ENCODE measurements around a stretch of chr15.

- PRO-cap, result no peak
Observed at GRCh38 chr15:36647310-36647787, 67.9 kb downstream of the CDIN1 start.

DNA sequence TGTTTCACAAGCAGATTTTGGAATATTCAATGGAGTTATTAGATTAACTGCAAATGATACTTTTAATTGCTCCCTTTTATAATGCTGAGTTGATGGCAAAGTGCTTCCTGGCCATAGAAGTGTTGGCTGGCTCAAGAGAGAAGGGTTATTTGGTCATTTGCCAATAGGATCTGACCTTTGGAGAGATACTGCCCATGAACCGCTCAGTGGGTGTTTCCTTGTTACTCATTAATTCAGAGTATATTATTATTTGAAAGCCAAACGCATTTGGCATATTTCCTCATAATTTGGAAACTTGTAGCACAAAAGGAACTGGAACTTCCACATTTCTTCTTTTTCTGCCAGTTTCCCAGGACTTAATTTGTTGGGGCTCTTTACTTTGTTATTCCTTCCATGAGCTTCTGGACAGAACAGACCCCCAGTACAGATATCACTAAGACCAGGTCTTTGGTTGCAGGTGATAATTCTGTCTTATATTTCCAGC, 234.7 kb downstream of the CDIN1 start:
- PRO-cap, result no peak

DNA sequence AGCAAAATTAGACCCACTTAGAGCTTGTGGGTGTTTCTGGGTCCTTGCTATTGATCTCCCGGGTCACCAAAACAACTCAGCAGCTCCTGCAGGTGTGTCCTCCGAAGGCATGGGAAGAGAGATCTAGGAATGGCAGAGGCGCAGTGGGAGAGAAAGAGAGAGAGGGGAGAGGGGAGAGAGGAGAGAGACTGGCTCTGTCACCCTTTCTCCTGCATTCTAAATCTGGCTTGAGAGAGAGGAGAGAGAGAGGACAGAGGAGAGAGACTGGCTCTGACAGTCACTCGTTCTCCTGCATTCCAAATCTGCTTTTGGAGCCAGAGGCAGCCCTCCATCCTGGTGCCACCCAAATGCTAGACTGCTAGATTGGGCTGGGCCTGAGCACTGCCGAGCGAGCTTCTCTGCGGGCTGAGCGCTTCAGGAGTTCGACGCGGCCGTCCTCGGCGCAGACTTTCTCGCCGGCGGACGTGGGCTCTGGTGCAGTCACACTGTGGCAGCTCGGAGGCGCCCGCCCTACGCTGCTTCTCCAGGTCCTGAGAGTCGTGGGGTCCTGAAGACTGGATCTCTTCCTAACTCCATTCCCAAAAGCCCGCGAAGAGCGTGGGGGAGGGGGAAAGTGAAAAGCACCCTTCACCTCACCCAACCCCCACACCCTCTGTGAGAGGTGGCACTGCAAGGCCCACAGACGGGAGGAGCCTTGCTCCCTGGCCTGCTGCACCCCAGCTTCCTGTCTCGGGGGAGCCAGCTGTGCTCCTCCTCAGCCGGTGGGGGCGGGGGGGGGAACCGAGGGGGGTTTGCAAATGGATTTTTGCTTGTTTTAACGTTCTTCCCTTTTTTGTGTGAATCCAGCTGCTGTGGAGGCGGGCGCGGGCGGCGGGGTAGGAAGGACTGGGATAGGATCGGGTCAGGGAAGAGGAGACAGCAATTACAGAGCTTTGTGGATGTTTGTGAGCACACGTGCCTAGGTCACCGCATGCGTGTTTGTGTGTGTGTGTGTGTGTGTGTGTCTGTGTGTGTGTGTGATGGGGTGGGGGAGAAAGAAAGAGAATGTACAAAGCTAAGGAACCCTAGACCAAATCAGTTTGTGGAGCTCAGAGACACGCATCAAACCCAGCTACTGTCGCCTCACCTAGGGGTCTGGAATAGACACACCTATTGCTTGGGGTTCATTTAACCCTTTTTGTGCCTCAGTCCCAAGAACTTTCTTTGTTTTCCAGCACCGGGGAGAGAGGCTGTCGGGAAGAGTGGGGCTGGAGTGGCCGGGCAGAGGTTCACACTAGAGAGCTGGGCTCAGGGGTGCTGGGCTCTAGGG, 222.1 kb downstream of the MEIS2 start:
- PRO-cap, result no peak

DNA sequence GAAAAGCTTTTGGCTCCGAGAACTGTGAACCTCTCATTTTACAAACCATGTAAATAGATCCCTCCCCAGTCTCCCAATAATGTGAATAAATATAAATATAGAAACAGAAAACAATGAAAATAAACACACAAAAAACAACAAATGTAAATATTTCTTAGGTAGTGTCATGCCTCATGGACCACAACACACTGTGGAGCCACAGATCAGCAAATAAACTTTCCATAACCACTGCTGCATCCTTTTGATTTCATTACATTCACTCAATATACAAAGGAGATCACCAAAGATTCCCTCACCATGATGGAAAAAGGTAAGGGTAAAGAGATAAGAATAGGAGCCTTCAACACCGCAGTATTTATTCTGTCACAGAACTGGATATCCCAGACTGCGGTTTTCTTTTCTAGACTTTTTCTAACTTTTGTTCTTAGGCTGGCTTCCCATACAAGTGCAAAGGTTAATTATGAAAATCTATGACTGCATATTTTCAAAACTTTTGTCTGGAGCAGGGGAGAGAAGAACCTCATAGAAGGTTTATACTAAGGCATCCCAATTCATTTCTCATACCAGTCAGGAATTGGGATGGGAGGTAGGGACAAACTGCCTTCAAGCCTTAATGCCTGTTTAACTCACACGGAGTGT, 8.4 kb downstream of the MEIS2 start:
- PRO-cap, result no peak

GRCh38 chr15:37096837-37097860, 3.2 kb downstream of the MEIS2 start:
- PRO-cap, result no peak

- PRO-cap, result bidirectional peak, plus-strand start at chr15:38069308, minus-strand start at chr15:38069185
Observed at GRCh38 chr15:38068894-38069490, 134.6 kb downstream of the TMCO5A start.

DNA sequence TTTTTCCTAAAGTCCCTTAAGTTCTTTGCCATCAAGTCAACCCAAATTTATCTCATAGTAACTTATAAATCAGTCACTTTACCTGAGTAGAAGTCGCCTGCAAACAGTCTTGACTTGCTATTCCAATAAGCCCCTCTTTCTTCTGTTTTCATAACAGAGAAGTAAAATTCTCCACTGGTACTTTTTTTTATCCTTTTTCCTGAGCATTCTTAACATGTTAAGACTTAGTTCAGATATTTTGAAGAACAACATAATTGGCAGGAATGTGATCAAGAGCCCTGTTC, 42.9 kb upstream of the SPRED1 start:
- PRO-cap, result no peak

DNA sequence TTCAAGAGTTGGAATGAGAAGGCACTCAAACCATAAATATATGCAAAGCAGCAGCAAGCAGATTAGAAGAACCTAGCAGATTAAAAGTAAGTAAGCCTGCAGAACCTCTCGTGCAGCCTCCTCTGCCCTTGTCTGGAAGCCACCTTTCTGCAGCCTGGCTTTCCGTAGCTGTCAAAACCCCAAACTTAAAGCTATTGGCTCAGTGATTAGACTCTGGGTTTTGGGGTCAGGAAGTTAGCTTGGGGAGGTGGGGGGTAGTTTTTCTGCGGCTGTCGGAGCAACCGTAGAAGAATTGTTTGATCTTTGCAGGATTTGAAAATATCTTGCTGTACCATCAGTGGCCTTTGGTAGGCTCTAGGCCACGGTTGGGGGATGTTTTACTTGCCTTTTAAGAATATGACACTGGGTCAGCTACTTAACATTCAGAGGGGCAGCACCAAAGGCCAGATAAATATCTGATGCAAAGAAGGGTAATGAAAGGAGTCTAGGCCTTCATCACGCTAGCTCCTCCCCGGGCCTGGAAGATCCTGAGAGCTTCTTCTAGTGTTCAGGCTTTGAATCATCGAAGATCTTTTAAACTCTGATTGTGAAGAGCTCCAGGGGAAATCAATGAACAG, 88.4 kb upstream of the RASGRP1 start:
- PRO-cap, result unidirectional peak, minus-strand start at position 134 of the sequence; unidirectional peak, minus-strand start at position 187 of the sequence

DNA sequence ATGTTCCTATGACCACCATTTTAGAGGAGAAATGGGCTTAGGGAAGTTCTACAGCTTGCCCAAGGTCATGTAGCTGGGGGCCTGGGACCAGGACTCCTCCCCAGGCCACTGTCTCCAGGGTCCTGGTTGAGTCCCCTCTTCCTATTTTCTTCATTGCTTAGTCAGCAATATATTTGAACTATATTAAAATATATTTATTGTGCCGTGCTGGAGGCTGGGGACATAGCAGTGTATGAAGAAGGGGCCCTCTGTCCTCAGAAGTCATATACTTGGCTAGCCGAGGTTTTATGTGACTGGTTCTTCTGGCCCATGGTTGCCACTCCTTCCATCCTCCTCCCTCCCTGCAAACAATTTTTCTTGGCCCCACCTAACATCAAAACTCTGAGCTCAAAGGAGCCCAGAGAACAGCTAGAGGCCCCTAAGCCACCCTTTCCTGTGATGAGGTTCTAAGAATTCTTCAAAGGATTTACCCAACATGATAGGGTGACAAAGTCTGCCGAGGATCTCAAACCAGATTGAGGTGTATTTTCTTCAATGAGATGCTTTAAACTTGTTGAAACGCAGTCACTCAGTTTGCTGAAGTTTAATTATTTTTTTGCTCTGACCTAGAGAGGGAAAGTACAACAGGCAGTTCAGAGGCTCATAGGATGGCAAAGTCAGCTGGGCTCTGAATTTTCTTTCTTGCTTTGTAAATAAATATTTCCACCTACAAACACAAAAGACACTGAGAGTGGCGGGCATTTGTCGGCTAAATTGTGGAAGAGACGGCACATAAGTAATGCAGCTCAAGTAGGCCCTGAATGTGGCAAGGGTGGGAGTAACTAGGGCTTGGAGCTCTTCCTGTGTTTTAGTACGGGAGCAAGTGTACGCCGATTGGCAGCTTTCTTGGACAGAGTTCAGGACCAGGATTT, 121.4 kb upstream of the RASGRP1 start:
- PRO-cap, result no peak

DNA sequence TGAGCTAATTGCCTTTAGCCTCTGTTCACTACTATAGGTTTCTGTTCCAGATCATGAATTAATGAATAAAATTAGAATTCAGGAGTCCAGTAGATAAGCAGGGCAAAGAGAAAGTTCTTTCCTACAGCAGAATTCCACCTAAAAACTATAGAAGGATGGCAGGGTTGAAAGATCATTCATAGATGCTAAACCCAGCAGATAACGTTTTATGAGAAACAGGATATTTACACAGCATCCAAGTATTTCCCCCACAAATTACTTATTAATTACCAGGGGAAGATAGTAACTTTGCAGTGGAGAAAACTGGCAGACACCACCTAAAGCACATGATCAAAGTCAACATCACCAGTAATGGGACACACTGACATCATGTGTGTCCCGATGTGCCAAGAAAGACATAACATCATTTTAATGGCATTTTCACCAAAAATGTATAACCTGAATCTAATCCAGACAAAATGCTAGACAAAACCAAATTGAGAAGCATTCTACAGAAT, 220.5 kb upstream of the THBS1 start:
- PRO-cap, result no peak

GRCh38 chr15:39583391-39583767, 2.5 kb downstream of the THBS1 start:
- PRO-cap, result no peak

- PRO-cap, result unidirectional peak, plus-strand start at chr15:39587460
Observed at GRCh38 chr15:39587202-39587641, 6.3 kb downstream of the THBS1 start.

DNA sequence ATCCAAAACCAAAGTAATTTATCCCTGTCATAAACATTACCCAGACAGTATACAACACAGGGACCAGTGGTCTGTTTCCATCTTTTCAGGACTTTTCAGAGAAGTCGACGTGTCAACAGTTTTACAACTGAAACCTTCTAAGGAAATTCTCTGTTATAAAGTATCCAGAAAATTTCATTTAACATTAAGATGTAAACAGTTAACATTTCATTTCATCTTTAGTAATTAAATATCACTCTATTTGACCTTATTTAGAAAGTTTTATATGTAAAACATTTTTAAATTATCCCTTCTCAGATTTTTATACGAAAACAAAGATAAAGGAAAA, 11.1 kb downstream of the THBS1 start:
- PRO-cap, result no peak

- PRO-cap, result no peak
Observed at GRCh38 chr15:39593993-39594826, 13.3 kb downstream of the THBS1 start.

DNA sequence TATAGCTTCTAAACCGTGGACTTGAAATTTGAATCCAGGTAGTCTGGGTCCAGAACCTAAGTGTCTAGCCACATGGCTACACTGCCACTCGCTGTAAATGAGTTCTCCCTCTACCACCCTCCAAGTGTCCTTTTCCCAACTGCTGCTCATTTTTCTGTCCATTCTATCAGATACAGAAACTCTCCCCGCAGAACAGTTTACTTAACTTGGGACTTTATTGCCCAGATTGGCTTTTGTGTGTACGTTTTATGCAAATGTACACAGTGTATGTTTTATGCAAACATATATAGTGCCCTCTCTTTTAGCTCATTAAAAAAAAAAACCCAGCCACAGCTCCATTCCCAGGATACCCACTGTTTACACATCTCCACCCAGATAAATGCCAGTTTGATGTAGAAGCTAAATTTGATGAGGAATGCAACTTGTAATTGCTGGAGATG, 41.8 kb downstream of the THBS1 start:
- PRO-cap, result unidirectional peak, minus-strand start at position 147 of the sequence

- PRO-cap, result no peak
Observed at GRCh38 chr15:39922401-39923252, 2.6 kb upstream of the GPR176 start.

- PRO-cap, result no peak
Observed at GRCh38 chr15:40060386-40060924, 21.5 kb upstream of the SRP14 start.

DNA sequence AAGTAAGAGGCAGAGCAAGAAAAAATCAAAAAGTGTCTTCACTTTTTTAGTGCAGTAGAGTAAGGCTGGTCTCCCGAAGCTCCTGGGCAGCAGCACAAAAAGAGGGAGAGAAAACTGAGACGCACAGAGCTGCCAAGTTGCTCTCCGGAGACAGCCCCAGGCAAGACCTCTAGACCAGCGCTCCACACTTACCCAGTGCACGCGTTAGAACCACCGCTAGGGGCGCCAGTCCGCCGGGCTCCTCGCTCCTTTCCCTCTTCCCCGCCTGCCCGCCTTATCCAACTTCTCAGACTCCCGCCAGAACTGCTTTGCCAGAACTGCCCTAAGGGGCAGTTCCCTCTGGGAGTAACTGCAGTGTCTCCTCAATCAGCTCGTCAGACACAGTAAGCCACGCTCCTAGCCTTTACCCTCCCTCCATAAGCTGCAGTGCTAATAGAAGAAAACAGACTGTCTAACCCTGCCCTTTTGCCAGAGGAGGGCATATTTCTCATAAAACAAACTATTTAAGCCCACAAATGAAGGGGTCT, 3.9 kb downstream of the BMF start:
- PRO-cap, result unidirectional peak, plus-strand start at position 314 of the sequence

DNA sequence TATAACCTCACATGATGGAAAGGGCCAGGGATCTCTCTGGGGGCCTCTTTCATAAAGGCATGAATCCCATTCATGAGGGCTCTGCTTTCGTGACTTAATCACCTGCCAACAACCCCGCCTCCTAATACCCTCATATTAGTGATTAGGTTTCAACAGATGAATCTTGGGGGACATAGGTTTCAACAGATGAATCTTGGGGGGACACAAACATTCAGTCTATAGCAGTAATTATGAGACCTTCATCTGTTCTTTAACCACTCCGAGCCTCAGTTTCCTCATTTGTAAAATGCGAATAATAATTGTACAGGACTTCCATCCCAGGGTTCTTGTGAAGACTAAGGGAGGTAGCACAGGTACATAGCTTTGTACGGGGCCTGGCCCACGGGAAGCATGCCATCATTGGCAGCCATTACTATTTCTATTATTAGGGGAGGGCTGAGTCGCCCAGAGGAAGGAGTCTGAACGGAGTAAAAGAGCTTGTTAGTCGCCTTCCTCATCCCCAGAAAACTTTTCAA, 10.3 kb downstream of the PAK6 start:
- PRO-cap, result no peak

DNA sequence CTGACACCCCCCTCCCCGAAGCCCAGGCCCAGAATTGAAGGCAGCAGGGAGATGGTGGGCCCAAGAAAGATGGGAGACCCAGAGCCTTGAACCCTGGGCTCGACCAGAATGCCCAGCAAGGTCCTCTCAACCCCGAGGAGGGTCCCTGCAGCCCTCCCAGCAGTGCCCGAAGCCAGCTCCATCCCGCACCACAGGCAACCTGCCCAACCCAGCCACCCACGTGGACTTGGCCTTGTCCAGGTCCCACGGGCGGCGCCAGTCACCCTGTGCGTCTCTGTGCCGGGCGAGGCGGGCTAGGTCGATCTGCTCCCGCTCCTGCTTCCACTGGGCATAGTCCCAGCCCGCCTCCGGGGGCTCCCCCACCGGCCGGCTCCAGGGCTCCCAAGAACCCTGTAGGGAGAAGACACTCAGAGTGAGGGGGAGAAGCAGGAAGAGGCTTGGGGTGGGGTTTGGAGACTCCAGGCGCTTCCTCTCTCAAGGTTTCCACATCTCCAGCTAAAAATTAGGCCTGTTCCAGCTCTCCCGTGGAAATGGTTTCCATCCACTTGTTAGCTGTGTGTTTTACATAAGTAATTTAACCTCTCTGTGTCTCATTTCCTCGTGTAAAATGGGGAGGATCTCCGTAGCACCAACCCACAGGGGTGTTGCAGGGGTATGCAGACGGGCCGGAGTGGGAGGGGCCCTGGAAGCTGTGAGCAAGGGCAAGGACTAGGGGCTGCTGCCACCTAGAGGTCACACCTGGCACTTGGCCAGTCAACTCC, 3.1 kb downstream of the CCDC9B start:
- PRO-cap, result no peak

Data from mucosa of descending colon (tissue), 1 donor.